A172 (cell line): ENCODE measurements around a stretch of chr3.

DNA sequence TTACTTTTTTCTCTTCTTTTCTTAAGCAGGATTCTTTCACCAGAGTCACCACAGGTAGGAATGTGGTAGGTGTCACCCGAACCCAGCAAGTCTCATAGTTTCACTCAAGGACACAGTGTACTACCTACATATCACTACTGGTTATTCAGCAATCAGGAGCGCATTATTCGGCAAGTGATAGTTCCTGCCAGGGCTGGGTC is 1271.5 kb upstream of the CADM2 start:
- RAMPAGE, long total RNA = no peak

GRCh38 chr3:86876787-86877227 is 114.1 kb downstream of the VGLL3 start:
- RAMPAGE, long total RNA = no peak

DNA sequence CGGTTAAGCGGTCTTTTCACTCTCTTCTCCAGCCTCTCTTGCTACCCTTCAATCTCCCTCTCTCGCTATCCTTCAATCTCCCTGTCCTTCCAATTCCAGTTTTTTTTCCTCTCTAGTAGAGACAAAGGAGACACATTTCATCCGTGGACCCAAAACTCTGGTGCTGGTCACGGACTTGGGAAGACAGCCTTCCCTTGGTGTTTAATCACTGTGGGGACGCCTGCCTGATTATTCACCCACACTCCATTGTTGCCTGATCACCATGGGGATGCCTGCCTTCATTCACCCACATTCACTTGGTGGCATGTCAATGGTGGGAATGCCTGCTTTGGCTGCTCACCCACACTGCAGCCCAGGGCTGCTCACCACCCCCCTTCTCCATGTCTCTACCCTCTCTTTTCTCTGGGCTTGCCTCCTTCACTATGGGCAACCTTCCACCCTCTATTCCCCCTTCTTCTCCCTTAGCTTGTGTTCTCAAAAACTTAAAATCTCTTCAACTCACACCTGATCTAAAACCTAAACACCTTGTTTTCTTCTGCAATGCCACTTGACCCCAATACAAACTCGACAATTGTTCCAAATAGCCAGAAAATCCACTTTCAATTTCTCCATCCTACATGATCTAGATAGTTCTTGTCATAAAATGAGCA is 35.0 kb downstream of the PROS1 start:
- RAMPAGE, long total RNA = no peak

DNA sequence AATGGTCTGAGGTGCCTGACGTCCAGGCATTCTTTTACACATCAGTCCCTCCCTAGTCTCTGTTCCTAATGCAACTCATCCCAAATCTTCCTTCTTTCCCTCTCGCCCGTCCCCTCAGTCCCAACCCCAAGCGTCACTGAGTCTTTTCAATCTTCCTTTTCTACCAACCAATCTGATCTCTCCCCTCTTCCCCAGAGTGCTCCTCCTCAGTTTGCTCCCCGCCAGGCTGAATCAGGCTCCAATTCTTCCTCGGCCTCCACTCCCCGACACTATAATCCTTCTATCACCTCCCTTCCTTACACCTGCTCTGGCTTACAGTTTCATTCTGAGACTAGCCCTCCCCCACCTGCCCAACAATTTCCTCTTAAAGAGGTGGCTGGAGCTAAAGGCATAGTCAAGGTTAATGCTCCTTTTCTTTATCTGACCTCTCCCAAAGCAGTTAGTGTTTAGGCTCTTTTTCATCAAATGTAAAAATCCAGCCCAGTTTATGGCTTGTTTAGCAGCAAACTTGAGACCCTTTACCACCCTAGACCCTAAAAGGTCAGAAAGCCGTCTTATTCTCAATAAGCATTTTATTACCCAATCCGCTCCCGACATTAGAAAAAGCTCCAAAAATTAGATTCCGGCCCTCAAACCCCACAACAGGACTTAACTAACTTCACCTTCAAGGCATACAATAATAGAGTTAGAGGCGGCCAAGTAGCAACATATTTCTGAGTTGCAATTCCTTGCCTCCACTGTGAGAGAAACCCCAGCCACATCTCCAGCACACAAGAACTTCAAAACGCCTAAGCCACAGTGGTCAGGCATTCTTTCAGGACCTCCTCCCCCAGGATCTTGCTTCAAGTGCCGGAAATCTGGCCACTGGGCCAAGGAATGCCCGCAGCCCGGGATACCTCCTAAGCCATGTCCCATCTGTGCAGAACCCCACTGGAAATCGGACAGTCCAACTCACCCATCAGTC is 34.2 kb downstream of the PROS1 start:
- RAMPAGE, long total RNA = no peak

GRCh38 chr3:98039170-98039985 is 4.3 kb upstream of the GABRR3 start:
- RAMPAGE, long total RNA = no peak

DNA sequence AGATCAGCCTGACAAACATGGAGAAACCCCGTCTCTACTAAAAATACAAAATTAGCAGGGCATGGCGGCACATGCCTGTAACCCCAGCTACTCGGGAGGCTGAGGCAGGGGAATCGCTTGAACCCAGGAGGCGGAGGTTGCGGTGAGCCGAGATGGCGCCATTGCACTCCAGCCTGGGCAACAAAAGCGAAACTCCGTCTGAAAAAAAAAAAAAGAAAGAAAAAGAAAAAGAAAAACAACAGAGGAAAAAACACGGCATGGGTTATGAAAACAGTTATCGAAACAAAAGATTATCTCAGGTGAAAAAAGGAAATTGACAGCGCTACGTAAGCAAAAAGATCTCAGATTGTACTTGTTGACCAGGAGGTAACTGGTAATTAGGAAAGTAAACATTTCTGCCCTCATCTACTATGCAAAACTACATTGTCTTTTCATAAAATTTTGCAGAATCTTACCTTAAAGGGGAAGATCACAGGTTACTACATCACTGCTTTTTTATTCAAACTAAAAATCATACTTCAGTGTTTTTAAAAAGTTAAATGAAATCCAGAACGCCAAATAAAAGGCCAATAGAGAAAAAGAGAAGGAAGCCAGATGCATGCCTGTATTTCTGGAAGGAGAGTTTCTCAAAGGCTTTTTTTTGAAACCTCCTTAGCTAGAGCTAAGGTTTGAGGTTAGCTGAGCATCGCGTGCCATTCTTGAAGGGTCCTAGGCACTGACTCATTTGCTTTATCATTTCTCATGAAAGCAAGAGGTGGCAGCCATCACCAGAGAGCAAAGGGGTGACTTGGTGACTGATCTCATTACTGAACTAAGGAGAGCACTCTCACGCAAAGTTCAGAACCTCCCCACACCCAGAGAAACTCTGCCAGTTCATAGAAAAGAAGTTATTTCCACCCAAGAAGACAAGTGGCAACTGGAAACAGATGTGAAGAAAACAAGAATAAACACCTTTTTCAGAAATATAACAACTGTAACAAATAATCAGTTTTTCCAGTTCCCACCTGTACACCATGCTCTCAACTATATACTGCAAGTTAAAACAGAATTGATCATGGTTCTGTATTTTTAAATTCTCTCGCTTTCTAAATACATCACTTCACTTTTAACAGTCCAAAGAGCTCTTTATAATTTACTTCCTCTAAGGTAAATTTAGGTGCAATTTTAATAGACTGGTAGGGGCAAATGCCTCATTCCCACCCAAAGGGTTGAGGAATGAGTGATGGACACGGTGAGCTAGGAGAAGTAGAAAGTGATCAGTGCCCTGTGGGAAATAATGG is 24.3 kb downstream of the GPR15 start:
- RAMPAGE, long total RNA = no peak

DNA sequence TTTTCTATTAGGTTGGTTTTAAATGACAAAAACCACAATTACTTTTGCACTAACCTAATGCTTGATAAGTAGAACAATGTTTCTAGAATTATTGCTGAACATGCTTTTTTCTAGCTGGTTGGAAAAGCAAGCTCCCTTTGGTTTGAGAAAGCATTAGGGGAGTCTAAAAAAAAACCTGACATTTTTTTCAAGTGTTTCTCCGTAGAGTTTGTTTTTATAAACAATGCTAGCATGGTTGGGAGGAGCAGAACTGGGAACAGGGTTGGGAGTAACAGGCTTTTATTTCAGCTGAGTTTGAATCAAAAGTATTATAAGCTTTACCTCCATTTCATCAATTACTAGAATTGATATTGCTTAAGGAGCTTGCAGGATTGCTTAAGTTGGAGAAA is 1.0 kb downstream of the ST3GAL6 start:
- RAMPAGE, long total RNA = no peak

DNA sequence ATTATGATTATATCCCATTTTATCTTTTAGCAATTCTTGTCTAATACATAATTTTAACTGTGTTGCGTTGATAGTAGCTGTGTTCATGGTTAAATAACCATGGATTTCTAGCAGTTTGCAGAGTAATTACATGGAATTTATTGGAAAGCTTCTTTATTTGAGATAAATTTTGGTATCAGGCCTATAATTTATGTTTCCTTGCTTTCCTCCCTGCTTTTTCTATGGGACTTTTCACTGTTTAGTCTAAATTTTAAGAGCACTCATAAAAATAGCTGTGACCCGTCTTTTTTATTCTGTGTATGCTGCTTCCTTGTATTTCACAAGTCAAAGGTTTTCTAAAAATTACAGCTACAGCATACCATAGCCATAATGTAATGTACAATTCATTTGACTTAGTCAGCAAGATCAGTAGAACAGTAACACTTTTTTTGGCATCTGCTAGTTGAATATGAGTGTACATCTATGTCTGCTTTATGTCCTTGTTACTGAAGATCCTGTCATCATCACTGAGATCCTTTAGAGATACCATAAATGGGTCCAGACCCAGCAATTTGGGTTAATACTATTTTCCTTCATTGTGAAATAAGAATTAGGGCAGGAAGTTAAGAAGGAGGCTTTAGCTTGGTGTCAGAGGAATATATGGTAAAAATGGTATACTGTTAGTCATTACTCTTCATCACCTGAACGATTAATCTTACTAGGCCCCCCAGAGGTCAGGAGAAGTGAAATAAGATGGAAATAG is 42.1 kb downstream of the CMSS1 start:
- RAMPAGE, long total RNA = no peak

DNA sequence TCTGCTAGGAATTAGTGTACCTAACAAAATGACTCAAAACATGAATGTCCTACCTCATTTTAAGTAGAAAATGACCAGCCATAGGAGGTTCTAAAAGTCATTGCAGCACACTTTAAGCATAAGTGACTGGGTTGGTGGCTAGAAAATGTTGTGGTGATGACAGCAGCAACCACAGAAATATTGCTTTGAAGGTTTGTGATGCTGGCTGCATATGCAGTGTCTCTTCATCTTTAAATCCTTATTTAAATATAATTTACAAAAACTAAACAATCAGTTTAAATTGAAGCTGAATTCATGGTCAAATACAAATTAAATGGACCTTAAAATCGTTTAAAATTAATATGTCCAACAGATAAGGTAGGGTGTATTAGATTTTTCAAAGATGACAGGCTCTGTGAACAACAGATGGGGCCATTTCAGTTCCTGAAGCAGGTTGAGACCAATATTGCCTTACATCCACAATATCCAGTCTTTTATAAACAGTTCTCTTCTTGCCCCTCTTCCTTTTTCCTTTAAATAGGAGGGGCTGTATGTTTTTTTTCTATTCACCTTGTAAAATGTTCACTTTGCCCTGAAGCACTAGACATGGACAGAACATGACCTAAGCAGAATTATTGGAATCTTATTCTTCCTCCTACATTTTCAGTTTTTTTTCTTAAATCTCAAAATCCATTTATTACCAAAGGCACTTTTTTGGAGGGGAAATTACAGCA is 55.5 kb downstream of the CMSS1 start:
- RAMPAGE, long total RNA = no peak

- RAMPAGE, long total RNA = no peak
Measured at GRCh38 chr3:99909970-99910416, 92.3 kb downstream of the CMSS1 start.

- RAMPAGE, long total RNA = no peak
Measured at GRCh38 chr3:99929693-99930141, 112.1 kb downstream of the CMSS1 start.

DNA sequence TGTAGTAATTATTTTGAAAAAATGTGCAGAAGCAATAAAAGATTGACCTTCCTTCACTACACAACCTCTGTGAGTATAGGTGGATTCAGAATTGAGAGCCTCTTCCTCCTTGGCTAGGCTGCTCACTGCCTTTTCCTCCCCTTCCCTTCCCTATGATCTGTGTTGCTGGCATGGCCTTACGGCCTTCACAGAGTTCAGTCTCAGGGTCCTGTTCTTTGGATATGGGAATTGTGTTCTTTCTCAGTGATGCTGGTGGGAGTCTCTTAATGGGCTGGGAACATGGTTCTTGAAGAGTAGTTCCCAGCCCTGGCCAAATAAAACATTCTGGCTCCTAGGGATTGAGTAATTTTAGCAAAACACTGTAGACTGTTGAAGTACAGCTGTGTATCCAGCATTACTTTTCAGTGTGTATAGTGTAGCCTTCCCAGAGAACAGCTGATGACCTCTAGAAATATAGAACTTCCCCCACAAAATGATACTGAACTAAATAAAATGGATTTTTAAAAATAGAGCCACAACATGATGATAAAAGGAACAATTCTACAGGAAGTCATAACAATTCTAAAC is 22.6 kb upstream of the FILIP1L start:
- RAMPAGE, long total RNA = no peak

GRCh38 chr3:100270948-100271541 is 10.3 kb downstream of the TBC1D23 start:
- RAMPAGE, long total RNA = no peak

- RAMPAGE, long total RNA = no peak
Measured at GRCh38 chr3:100335340-100335810, 818 bp downstream of the NIT2 start.

GRCh38 chr3:100402316-100402791 is 1.0 kb downstream of the LNP1 start:
- RAMPAGE, long total RNA = no peak

GRCh38 chr3:100613993-100614507 is 4.6 kb downstream of the ADGRG7 start:
- RAMPAGE, long total RNA = no peak

GRCh38 chr3:100682312-100683018 is 26.8 kb upstream of the TFG start:
- RAMPAGE, long total RNA = no peak

GRCh38 chr3:100697099-100697663 is 12.1 kb upstream of the TFG start:
- RAMPAGE, long total RNA = no peak

DNA sequence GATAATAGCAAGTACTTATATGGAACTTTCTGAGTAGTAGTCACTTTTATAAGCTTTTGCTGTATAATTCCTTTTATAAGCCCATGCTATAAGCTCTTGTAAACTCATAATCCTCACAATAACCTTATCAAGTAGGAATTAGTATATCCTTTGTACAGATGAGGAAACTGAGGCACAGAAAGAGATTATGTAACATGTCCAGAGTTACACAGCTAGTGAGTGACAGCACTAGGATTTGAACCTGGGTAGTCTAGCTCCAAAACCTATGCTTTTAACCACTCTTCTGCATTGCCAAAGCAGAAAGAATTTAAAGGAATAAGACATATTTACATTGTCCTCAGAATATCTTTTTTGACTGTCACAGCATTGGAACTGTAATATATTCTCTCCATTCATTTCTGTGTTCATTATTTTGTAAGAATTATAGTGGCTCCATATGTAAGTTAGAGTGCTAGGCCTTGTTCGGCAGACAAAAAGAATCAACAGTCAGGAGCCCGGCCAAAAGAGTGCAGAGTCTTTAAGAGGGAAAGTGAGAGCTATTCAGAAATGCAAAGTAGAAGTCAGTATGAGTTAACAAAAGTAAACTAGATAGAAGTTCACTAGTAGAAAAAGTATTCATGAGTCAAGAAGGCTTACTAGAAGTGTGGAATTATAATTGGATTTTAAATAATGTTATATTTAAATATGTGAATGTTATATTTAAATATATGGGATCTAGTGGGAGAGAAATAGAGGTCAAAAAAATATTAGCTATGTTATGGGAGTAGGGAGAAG is 26.2 kb downstream of the TFG start:
- RAMPAGE, long total RNA = no peak

DNA sequence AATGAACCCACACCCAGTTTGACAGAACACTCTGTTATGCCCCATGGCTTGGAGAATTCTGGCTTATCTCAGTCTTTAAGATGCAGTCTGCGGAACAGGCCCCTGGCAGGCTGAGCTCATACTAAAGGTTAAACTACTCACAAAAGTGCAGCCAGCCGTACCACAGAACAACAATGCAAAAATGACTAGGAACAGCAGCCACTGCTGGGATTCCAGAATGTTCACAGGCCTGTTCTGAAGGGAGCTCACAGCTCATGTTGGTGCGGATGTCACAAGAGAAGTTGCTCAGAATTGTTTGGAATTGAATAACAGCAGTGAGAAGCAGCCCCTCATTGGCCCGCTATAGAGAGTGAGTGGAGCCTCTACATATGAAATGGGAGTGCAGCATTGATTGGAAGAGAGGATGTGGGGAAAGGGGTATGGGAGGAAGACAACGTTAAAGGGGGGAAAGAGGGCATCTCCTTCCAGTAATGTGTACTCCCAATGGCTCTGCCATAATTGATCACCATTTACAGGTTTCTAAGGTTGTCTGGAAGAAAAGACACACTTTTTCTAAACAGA is 78.9 kb downstream of the ABI3BP start:
- RAMPAGE, long total RNA = no peak